Thyroid gland (tissue), 7 donors: ENCODE results near the gene EEF1E1.

DNA sequence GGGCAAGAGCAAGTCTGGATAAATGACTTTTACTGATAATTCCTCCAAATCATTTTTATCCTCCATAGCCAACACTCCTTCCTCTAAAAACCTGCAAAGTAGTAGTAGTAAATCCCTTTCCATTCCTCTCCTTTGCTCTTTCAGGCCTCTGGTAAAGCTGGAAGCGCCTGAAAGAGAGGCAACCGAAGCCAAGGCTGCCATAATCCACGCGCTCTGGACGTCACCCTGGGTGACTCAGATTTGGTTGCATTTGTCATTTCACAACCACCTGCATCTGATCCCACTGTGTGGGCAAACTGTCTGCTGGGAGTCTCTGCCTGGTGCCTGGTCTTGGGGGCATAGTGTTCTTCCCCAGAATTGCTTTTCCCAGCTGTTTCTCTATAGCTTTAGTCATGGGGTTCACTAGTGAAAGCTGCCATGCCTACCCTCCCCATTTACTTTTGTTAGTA lies 22.4 kb downstream of the RREB1 start:
- PRO-cap, 2 experiments: no peak in any of the 2 experiments
- RAMPAGE, long total RNA, 5 experiments: no peak in any of the 5 experiments

DNA sequence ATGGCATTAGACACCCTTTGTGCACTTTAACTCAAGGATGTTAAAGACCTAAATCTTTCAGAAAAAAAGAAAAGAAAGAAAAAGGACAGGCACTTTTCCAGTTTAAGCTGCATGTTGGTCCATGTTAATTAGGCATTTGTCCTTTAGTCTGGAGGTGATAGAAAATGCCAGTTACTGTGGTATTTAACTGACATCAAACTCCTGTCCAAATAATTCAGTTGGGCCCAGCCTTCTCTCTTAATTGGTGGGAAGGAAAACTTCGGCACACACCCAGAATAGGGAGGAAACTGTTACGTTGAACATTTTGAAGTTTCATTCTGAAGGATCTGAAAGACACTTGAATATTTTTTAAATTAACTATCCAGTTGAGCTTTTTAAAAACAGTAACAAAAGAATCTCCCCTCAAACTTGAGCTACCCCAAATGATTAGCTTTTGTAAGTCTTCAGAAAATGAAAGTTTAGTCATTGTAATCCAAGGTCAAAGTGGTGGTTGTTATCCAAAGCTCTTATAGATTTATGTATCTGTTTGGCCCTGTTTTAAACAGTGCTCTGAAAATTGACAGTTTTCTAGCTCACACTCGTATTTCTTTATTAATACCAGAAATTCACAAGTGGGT lies 30.4 kb downstream of the RREB1 start:
- PRO-cap, 2 experiments: no peak in any of the 2 experiments
- RAMPAGE, long total RNA, 5 experiments: no peak in any of the 5 experiments

- PRO-cap, 2 experiments: peak in 2 of 2 experiments; most common plus-strand start chr6:7201278 (in 1); most common minus-strand start chr6:7201199 (in 1)
- RAMPAGE, long total RNA, 5 experiments: no peak in any of the 5 experiments
Observed at GRCh38 chr6:7200946-7201674, 93.3 kb downstream of the RREB1 start.

- PRO-cap, 2 experiments: no peak in any of the 2 experiments
- RAMPAGE, long total RNA, 5 experiments: no peak in any of the 5 experiments
Observed at GRCh38 chr6:7206414-7207287, 98.9 kb downstream of the RREB1 start.

DNA sequence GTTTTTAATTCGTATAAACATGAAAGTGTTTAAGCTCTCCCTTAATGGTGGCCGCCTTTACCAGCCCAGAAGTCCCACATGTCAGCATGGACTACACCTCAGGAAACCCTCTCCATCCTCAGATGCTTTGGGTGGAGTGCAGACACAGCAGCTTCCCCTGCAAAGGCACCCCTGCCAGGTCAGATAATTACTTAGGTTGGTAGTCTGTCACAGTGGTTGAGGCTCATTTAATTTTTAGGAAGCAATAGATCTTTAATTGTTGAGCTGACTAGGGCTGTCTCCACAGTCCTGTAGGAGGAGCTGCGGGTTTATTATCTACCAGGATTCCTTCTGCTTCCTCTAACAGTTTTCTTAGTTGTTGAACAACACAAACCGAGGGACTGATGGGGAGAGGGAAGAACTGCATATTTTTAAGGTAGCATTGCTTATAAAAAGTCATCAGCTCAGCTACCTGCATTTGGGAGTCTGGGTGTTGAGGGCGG lies 69.9 kb downstream of the SSR1 start:
- PRO-cap, 2 experiments: no peak in any of the 2 experiments
- RAMPAGE, long total RNA, 5 experiments: no peak in any of the 5 experiments

DNA sequence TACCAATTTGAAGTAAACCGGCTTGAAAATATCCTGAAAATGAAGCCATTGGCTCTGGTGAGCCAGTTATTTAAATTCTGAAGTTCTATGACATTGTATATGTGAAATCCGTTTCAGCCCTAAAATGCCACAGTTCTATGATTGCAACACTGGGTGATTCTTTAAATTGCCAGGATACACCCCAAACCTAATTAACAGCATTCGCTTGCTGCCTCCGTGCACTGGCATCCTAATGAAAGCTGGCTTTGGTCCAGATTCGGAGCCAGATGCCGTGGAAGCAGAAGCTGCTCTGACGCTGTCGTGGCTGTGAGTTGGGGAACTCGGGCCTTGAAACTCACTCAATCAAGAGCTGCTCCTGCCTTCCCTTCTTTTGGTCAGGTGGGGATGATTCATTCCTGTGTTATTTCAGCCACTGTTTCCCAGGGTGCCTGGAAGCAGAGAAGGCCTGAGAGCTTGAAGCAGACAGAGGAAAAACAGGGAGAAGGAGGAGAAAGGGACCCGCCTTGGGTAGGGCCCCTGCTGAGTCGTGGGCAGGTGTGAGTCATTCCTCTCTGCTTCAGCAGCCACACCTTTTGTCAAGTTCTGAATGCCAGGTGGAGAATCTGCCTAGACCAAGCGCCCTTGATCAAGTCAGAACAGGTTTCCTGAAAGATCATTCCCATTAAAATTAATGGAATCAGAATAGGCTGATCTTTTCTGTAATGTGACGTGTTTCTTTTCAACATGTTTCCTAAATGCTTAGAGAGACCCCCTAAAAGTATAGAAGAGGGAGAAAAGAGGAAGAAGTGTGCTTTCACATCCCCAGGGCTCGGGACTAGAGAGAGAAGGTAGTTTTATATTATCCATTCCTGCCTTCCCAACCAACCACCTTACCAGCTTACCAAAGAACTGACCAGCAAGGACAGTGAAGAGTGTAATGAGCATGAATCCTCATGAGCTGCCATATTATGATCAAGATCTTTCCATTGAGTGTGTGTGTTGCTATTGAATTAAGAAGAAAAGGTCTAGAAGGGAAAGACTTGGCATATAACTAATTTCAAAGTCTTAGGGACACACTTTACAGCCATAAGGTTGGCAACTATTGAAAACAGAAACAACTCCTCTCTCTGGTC lies 36.0 kb upstream of the DSP start:
- PRO-cap, 2 experiments: peak in 2 of 2 experiments; most common plus-strand start position 415 of the sequence (in 1); most common minus-strand start position 336 of the sequence (in 2)
- RAMPAGE, long total RNA, 5 experiments: no peak in any of the 5 experiments

GRCh38 chr6:7532196-7532643 lies 9.3 kb upstream of the DSP start:
- PRO-cap, 2 experiments: peak in 2 of 2 experiments; most common plus-strand start chr6:7532469 (in 1); most common minus-strand start chr6:7532366 (in 1)
- RAMPAGE, long total RNA, 5 experiments: no peak in any of the 5 experiments

DNA sequence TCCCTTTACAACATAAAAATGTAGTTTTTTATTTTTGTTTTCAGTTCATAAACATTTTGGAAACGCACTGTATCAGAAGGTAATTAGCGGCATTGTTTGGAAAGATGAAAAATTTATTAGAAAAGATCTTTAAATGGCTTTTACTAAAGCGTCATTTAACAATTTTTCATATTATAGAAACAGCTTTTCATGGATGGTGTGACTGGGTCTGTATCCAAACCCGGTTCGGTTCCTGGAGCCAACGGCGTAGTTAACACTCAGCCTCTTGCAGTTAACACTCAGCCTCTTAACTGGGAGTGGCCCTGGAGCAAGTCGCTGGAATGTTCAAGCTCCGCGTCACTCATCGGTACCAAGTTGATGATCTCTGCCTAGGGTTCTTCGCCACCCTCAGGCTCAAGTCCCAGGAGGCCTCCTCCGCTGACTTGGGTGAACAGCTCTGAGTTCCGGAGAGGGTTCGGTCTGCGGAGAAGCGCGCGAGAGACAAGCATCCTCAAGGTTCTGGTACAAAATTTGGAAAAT lies 1.1 kb upstream of the DSP start:
- PRO-cap, 2 experiments: peak in 1 of 2 experiments; most common plus-strand start position 352 of the sequence (in 1)
- RAMPAGE, long total RNA, 5 experiments: no peak in any of the 5 experiments

DNA sequence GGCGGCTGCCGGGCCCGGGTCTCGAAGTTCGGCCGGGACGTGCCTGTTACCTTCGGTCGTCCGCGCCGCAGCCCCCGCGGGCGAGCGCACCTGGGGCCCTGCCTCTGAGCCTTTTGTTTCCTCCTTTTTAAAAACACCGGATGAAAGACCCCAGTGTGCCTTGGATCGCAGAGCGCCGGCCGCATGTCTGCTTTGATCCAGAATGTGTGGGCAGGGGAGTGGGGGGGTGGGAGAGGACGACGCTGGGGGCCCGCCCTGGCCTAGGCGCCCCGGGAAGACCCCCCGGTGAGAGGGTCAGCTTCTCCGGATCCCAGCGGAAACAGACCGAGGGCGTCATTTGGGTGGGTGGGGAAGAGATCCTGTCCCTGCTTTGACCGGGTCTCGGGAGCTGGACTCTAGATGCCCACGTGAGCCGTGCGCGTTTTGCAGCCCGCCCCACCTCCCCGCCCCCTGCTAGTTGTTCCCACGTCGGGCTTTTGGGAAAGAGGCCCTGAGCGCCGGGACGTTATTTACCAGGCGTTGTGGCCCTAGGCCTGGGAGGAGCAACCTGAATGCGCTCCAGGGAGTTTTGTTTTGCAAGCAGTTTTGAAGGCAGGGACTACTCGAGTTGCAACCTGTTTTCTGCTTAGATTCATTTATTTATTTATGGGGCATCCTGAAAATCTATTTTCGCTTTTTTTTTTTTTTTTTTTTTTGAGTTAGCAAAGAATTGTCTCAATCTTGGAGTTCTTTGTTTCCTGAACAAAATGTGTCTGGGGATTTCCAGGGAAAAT lies 1.4 kb downstream of the DSP start:
- PRO-cap, 2 experiments: peak in 2 of 2 experiments; most common plus-strand start position 153 of the sequence (in 2); most common minus-strand start position 397 of the sequence (in 2)
- RAMPAGE, long total RNA, 5 experiments: start-site peak on the minus strand in 5 of 5 experiments, centred at positions 189 to 349 of the sequence, 5 to 21 reads per replicate

- PRO-cap, 2 experiments: peak in 1 of 2 experiments; most common plus-strand start chr6:7561910 (in 1); most common minus-strand start chr6:7561620 (in 1)
- RAMPAGE, long total RNA, 5 experiments: no peak in any of the 5 experiments
Observed at GRCh38 chr6:7561162-7562130, 20.0 kb downstream of the DSP start.

DNA sequence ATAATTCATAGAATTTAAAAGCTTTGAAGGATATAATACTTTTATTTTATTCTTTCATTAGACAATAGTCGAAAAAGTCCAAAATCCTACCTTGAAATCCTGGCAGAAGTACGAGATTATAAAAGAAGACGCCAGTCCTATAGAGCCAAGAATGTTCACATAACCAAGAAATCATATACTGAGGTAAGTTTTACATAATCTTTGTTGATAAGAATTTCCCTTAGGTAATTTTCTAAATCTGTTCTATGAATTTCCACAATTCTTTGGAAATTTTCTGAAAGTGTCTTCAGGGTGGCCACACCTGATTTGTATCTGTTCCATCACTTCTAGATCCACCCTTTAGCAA lies 12.5 kb downstream of the SNRNP48 start:
- PRO-cap, 2 experiments: no peak in any of the 2 experiments
- RAMPAGE, long total RNA, 5 experiments: no peak in any of the 5 experiments

GRCh38 chr6:7672903-7673657 lies 52.8 kb upstream of the BMP6 start:
- PRO-cap, 2 experiments: no peak in any of the 2 experiments
- RAMPAGE, long total RNA, 5 experiments: no peak in any of the 5 experiments

DNA sequence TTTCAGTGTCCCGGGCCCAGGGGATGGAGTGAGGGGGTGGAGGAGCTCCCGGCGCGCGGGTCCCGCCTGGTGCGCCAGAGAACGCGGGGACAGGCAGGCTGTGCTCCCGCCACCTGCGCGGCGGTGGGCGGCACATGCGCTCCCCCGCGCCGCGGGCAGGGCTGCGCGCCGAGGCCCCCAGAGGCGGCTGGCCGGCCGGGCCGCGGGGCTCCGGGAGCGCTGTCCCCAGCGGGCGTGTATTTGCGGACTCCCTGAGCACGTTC lies 1.7 kb downstream of the BMP6 start:
- PRO-cap, 2 experiments: no peak in any of the 2 experiments
- RAMPAGE, long total RNA, 5 experiments: no peak in any of the 5 experiments

- PRO-cap, 2 experiments: no peak in any of the 2 experiments
- RAMPAGE, long total RNA, 5 experiments: no peak in any of the 5 experiments
Observed at GRCh38 chr6:7729144-7729586, 3.3 kb downstream of the BMP6 start.

GRCh38 chr6:8028409-8028640 lies 35.9 kb downstream of the BLOC1S5 start:
- PRO-cap, 2 experiments: no peak in any of the 2 experiments
- RAMPAGE, long total RNA, 5 experiments: no peak in any of the 5 experiments

GRCh38 chr6:8101710-8102875 lies at the start of gene EEF1E1:
EEF1E1 (minus strand) TSS chr6:8102548.
- PRO-cap, 2 experiments: peak in 2 of 2 experiments; most common plus-strand start chr6:8102305 (in 1); most common minus-strand start chr6:8102432 (in 1)
- RAMPAGE, long total RNA, 5 experiments: start-site peak on the minus strand in 5 of 5 experiments, at chr6:8102519-8102602 at its widest, 27 to 807 reads per replicate

- PRO-cap, 2 experiments: no peak in any of the 2 experiments
- RAMPAGE, long total RNA, 5 experiments: no peak in any of the 5 experiments
Observed at GRCh38 chr6:8112651-8112850, 10.2 kb upstream of the EEF1E1 start.

- PRO-cap, 2 experiments: peak in 1 of 2 experiments; most common plus-strand start chr6:8638431 (in 1); most common minus-strand start chr6:8638332 (in 1)
- RAMPAGE, long total RNA, 5 experiments: no peak in any of the 5 experiments
Observed at GRCh38 chr6:8638112-8638652, 202.8 kb upstream of the SLC35B3 start.

DNA sequence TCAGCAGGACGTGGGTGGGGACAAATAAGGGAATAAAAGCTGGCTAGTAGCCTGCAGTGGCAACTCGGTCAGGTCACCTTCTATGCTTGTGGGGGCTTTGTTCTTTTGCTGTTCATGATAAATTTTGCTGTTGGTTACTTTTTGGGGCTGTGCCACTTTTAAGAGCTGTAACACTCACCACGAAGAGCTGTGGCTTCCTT lies 209.3 kb upstream of the SLC35B3 start:
- PRO-cap, 2 experiments: no peak in any of the 2 experiments
- RAMPAGE, long total RNA, 5 experiments: no peak in any of the 5 experiments

GRCh38 chr6:10351841-10352237 lies 63.0 kb downstream of the TFAP2A start:
- PRO-cap, 2 experiments: no peak in any of the 2 experiments
- RAMPAGE, long total RNA, 5 experiments: no peak in any of the 5 experiments